Choroid plexus epithelial cell (primary cell): ENCODE data around the gene HERC4.

- RRBS, result no CpG with 5 or more reads among the region's 2 CpGs
Measured at GRCh38 chr10:63171293-63172011, 38.3 kb downstream of the NRBF2 start.

- RRBS, result no CpG with 5 or more reads among the region's 3 CpGs
Measured at GRCh38 chr10:63187474-63187760, 54.3 kb downstream of the NRBF2 start.

DNA sequence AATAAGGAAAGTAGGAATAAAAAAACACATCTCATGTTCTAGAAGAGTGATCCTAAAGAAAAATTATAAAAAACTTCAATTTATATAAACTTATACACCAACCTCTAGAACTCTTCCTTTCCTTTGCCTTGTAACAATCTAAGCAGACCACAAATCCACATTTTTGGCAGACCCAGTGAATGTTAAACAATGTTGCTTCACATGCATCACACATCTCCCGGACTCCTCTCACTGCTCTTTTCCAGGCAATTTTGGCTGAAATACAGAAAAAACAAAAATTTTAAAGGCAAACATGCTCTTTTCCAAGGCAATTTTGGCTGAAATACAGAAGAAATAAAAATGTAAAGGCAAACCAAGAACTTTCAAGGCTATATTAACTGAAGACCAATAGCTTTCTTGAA is 64.2 kb downstream of the NRBF2 start:
- RRBS, result no CpG with 5 or more reads among the region's 1 CpG

DNA sequence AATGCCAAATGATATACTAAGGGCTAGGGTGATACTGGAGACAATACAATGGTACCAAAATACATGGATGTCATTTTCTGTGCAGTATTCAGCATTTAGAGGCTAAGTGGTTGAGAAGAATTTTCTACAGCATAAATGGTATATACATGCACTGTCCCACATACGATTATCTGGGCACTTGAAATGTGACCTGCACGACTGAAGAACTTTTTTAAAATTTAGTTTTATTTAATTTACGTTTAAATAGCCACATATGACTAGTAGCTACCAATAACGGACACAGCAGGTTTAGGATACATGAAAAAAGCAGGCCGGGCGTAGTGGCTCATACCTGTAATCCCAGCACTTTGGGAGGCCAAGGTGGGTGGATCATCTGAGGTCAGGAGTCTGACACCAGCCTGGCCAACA is 109.0 kb downstream of the NRBF2 start:
- RRBS, result no CpG with 5 or more reads among the region's 6 CpGs

GRCh38 chr10:63266070-63267049 is 133.2 kb downstream of the NRBF2 start:
- RRBS, result no CpG with 5 or more reads among the region's 6 CpGs

- RRBS, result no CpG with 5 or more reads among the region's 19 CpGs
Measured at GRCh38 chr10:63268531-63269632, 135.8 kb downstream of the NRBF2 start.

- RRBS, result no CpG with 5 or more reads among the region's 3 CpGs
Measured at GRCh38 chr10:63442413-63443312, 23.1 kb downstream of the JMJD1C start.

DNA sequence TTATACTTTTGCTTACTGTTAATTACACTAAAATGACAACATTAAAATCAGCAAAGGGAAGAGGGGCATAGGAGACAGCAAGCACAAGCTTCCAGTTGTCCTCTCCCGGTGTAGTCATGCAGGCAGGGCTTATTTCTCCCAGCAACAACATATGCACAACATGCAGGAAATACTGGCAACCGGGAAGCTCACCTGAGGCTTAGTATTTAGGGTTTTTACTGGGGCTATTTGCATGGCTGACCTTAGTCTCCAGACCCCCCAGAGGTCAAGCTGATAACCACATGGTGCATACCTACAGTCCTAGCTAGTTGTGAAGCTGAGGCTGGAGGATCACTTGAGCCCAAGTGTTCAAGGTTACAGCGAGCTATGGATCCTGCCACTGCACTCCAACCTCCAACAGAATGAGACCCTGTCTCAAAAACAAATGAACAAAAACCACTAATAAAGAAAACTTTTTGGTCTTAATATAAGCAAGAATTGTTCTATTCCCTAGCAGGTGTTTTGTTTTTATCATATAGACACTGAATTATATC is 12.8 kb upstream of the JMJD1C start:
- RRBS, result 36% methylated on average over 2 of the region's 3 CpGs

DNA sequence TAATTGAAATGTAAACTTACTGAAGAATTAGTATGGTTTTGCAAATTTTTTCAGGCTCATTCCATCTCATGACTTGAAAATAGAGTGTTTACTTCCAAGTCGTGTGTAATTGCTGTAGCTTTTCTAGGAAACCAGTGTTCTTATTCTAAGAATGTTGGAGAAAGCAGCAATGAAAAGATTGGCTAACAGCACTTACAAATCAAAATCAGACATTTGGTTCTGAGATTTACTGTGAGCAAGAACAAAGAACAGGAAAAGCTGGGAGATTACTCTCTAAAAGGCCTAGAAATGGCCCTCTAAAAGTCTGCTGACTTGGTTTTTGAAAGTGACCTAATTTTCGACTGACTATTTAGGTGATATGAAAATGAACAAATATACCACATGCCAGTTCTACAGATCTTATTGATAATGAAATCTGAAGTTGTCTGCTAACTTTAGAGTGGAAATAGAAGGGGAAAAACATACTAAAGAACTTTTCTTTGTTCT is 52.1 kb downstream of the REEP3 start:
- RRBS, result no CpG with 5 or more reads among the region's 2 CpGs

- RRBS, result no CpG with 5 or more reads among the region's 3 CpGs
Measured at GRCh38 chr10:63609925-63610359, 88.7 kb downstream of the REEP3 start.

- RRBS, result no CpG with 5 or more reads among the region's 2 CpGs
Measured at GRCh38 chr10:63632339-63632886, 111.2 kb downstream of the REEP3 start.

- RRBS, result no CpG with 5 or more reads among the region's 6 CpGs
Measured at GRCh38 chr10:63866047-63866442, 344.8 kb downstream of the REEP3 start.

DNA sequence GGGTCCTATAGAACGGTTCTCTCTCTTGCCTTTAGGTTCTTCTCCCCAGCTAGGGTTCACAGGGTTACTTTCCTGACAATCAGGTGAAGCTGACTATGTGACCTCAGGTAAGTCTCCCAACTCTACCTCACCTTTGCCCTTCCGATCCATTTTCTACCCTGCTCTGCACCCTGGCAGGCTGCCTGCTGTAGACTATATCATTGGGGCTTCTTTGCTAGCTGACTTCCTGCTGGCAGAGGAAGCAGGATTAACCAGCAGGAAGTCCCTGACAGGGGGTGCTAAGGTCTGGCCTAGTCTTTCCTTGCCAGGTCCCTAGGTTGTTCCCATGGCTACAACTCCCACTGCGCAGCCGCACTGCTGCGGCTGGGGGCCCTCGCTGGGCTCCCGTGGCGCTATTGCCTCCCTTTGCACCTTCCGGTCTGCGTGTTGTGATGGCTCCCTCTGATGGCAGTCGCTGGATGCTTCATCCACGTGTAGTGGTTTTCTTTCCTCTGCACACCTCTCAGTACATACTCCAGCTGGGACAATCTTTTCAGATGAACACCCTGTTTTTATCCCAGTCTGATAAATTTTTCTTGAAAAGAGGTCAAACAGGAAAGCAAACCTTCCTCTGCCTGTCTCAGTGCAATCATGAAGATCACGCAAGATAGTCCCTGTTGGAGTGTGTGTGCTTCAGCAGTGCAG is 365.9 kb downstream of the REEP3 start:
- RRBS, result no CpG with 5 or more reads among the region's 13 CpGs

DNA sequence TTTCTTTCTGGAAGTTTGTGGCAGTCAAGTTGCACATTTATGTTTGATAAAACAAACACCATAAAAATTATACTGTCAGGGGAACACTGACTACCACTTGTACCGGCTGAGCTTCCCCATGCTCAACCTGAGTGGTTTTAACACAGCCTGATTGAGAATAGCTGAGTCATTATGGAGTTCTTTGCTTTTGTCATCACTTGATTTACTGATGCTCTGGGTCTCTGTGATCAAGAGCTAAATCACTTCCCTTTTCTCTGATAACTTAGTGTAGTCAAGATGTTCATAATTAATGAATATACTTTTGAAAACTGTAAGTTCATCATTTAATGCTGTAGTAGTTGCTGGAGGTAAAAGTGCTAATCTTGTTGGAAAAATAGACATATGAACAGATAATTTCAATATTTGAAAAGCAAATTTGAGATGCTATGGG is 1034.5 kb upstream of the LRRTM3 start:
- RRBS, result no CpG with 5 or more reads among the region's 1 CpG

DNA sequence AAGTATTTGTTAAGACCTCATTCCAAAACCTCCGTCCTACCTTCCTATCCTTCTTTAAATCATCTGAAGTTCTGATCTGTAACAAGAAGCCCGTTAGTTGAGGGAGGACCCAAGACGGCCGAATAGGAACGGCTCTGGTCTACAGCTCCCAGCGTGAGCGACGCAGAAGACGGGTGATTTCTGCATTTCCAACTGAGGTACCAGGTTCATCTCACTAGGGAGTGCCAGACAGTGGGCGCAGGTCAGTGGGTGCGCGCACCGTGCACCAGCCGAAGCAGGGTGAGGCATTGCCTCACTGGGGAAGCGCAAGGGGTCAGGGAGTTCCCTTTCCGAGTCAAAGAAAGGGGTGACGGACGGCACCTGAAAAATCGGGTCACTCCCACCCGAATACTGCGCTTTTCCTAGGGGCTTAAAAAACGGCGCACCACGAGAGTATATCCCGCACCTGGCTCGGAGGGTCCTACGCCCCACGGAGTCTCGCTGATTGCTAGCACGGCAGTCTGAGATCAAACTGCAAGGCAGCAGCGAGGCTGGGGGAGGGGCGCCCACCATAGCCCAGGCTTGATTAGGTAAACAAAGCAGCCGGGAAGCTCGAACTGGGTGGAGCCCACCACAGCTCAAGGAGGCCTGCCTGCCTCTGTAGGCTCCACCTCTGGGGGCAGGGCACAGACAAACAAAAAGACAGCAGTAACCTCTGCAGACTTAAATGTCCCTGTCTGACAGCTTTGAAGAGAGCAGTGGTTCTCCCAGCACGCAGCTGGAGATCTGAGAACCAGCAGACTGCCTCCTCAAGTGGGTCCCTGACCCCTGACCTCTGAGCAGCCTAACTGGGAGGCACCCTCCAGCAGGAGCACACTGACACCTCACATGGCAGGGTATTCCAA is 308.8 kb downstream of the CTNNA3 start:
- RRBS, result no CpG with 5 or more reads among the region's 35 CpGs

- RRBS, result no CpG with 5 or more reads among the region's 3 CpGs
Measured at GRCh38 chr10:67954957-67955468, 70.6 kb downstream of the SIRT1 start.

DNA sequence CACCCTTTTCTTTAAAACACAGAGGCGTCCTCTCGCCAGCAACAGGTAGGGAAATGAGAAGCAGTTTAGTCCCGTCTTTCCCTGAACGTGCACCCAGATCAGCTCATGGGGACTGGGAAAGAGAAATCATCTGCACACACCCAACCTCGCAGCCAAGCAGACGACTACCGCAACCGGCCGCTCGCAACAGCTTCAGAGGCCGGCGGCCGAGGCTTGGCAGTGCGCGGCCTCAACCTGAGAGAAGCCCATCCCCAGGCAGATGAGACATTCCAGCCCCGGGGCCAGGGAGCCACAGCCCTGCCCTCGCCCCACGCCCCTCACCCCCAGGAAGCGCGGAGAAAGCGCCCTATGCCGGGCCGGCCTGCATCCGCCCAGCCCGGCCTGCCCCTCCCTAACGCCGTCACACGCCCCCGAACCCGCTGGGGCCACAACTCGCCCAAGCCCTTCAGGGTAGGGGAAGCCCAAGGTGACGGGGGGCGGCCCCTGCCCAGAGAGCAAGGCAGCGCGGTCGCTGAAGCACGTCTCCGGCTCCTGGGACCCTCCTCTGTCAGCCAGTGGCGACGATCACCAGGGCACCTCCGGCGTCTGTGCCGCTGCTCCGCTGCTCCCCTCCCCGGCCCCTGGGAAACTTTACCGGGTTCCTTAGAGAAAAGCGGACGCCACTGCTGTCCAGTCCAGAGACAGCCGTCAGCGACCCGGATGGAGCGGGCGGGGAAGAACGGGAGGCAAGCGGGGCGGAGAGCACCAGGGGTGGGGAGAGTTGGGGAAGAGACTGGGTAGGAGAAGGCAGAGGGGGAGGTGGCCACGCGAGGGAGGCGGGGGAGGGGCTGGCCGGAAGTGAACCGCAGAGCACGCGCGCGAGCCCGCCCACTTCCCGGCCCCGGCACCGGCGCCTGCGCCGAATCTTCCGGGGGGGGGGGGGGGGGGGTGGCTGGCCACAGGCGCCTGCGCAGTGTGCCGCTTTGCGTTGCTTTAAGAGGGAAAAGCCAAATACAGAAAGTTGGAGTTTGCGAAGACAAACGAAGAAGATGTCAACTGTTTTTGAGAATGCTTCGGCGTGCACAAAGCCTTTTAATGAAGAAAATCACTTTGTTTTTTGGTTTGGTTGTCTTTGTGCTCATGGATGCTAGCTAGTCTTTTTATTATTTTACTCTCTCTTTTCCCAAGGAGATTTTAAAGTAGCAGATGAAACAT is at the start of gene HERC4:
Gene HERC4 (minus strand): TSS at position 774 of the 1,194 bp plus-strand sequence.
- RRBS, result 1% methylated on average over 32 of the region's 81 CpGs

DNA sequence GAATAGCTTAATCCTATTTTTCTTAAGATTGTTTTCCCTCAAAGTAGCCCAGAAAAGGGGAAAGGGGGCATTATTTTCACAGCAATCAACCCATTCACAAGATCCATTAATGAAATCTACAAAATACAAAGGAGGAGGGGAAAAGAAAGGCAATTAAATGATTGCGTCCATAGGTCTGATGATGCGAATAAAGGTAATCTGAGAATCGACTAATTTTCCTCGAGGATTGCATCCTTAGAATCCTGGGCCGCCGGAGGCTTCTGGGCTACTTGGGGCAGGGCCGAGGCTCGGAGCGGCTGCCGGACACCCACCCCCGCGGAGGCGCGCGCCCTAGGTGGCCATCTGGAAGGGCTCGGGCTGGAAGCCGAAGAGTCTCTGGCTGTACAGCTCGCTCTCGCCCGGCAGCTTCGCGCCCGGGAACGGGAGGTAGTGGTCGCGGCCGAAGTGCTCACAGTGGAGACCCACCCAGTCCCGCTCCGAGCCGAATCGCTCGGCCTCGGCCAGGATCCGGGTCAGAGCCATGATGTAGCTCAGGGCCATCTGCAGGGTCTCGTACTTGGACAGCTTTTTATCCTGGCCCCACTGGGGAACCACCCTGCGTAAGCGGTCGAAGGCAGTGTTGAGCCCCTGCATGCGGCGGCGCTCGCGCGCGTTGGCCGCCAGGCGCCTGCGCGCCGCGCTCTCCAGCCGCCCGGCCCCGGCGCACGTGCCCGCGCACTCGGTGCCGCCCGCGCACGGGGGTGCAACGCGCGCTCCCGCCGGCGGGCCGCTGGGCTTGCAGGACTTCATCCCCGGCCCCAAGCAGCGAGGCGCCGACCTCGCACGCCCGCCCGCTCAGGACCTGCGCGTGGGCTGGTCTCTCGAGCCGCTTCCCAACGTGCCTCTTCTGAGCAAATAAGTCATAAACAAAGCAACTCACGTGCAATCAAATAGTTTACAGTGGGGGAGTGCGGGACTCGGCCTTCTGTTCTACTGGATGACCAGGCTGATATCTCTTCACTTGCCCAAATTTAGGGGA is 715 bp downstream of the ATOH7 start:
- RRBS, result 1% methylated on average over 40 of the region's 86 CpGs

DNA sequence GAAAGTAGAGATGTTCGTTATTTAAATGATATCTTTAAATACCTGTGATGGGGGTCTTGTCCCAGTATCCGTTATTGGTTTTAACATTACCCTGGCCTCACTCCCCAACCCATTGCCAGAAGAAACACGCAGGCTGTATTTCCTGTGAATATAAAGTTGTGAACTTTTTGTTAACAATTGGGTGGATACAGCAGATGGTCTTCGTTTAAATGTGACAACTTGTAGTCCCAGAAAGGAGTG is 852 bp downstream of the CCAR1 start:
- RRBS, result no CpG with 5 or more reads among the region's 4 CpGs

- RRBS, result no CpG with 5 or more reads among the region's 3 CpGs
Measured at GRCh38 chr10:68992817-68993616, 4.4 kb downstream of the KIFBP start.